Peripheral blood mononuclear cell (primary cell): ENCODE results near the genes KL, DCLK1 and CCNA1.

GRCh38 chr13:32526033-32527172 lies 12.2 kb downstream of the N4BP2L2 start:
- PRO-cap, 8 experiments = no peak in any of the 8 experiments

GRCh38 chr13:33016370-33017334 lies at the start of gene KL:
TSS of gene KL (plus strand) at chr13:33016423.
- PRO-cap, 8 experiments = no peak in any of the 8 experiments

GRCh38 chr13:33112449-33113186 lies 96.4 kb downstream of the KL start:
- PRO-cap, 8 experiments = no peak in any of the 8 experiments

DNA sequence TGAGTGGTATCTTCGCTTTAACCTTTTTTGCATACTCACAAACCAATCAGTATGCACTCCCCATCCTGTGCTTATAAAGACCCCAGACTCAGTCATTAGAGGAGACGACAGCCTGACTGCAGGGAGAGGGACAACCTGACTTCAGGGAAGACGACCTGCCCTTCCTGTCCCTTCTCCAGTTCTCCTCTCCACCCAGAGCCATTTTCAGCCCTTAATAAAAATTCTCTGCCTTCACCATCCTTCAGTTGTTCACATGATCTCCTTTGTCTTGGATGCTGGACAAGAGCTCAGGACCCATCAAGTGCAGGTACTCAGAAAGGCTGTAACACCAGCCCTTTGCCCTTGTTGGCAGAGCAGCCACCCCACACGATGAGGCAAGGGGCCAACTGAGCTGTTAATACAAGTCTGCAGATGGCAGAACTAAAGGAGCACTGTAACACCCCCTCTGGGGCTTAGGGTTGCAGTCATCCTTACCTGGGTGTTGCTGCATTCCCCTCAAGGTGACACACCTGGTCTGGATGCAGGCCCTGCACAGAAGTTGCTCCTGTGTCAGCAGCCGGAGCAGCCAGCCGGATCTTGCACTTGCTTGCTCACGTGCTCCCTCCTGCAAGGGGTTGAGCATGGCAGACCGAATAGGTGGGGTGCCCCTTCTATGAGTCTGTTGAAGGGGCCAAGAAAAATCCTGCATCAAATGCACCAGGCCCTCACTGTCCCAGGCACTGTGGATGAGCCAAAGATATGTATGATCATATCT lies 52.1 kb downstream of the STARD13 start:
- PRO-cap, 8 experiments = no peak in any of the 8 experiments

GRCh38 chr13:33256201-33256803 lies 29.3 kb downstream of the STARD13 start:
- PRO-cap, 8 experiments = no peak in any of the 8 experiments

DNA sequence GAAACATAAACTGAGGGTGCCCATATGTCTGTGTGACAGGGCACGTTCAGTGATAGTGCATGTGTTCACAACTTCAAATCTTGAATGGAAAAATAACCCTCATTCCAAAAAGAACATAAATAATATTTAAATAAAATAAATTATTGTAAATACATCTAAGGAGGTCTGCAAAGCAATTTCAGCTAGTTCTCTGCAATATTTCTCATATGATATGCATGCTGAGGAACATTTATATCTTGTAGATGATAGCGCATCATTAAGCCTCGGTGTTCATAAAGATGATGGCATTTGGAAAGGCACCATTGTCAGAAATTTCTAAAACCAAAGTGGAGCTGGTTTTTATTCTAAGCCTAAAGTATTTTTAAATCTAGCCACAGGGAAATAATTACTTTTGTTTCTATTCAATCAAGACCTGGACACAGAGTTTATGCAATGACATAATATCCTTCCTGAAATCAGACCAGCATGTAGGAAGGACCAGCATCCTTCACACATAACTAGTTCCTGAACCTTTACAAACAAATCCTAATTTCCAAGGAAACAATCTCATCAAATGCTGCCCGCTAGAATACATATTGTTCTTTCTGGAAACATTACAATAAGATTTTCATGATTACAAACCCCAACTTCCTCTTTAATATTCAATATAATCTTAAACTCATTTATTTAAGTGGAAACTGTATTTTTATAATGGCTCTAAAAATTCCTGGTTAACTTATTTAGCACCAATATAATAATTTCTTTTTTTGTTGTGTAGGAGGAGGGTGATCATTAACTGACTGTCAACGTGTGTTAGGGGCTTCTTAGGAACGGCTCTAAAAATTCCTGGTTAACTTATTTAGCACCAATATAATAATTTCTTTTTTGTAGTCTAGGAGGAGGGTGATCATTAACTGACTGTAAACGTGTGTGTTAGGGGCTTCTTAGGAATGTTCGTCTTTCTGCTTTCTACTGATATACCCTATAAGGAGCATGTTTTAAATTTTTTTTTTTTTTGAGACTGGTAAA lies 1.5 kb downstream of the STARD13 start:
- PRO-cap, 8 experiments = no peak in any of the 8 experiments

GRCh38 chr13:33744807-33745393 lies 73.0 kb upstream of the RFC3 start:
- PRO-cap, 8 experiments = no peak in any of the 8 experiments

GRCh38 chr13:34044792-34045144 lies 226.8 kb downstream of the RFC3 start:
- PRO-cap, 8 experiments = no peak in any of the 8 experiments

GRCh38 chr13:34153303-34153882 lies 335.4 kb downstream of the RFC3 start:
- PRO-cap, 8 experiments = no peak in any of the 8 experiments

- PRO-cap, 8 experiments = no peak in any of the 8 experiments
These were observed 517.7 kb downstream of the RFC3 start for GRCh38 chr13:34335612-34336123.

- PRO-cap, 8 experiments = no peak in any of the 8 experiments
These were observed 2.0 kb upstream of the MAB21L1 start for GRCh38 chr13:35478250-35479103.

DNA sequence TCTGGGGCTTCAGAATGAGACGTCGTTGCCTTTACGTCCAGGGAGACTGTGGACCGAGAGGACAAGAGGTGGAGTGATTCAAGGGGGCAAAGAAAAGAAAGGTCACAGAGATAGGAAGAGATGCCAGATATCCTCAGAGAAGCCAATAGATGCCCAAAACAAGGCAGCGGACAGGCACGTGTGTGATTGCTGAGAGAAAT lies 193.8 kb upstream of the MAB21L1 start:
- PRO-cap, 8 experiments = no peak in any of the 8 experiments

- PRO-cap, 8 experiments = no peak in any of the 8 experiments
These were observed at the start of gene DCLK1 for GRCh38 chr13:36131226-36131793. TSS of gene DCLK1 (minus strand) at chr13:36131382.

DNA sequence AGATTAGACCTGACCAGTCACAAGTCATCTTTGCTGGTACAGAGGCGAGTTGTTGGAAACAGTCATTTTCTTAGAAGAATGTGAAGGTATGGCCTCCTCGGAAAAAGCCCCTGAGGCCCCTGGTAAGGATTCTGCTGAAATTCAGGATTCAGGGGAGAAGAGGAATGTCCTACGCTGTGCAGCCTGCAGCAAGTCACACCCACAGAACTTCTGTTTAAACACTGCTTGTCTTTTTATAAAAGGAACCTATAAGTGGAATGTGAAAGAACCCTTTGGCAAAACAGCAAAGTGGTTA lies 11.1 kb upstream of the SPART start:
- PRO-cap, 8 experiments = no peak in any of the 8 experiments

GRCh38 chr13:36432052-36432793 lies at the start of gene CCNA1:
TSS of gene CCNA1 (plus strand) at chr13:36432495.
- PRO-cap, 8 experiments = no peak in any of the 8 experiments

DNA sequence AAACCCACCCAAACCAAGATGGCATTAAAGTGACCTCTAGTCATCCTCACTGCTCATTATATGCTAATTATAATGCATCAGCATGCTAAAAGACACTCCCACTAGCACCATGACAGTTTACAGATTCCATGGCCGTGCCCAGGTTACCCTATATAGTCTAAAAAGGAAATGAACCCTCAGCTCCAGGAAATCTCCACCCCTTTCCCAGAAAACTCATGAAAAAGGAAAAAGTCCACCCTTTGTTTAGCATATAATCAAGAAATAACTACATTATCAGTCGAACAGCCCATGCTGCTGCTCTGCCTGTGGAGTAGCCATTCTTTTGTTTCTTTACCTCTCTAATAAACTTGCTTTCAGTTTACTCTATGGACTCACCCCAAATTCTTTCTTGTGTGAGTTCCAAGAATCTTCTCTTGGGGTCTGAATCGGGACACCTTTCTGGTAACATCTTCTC lies 43.4 kb downstream of the RFXAP start:
- PRO-cap, 8 experiments = no peak in any of the 8 experiments

- PRO-cap, 8 experiments = no peak in any of the 8 experiments
These were observed 38.6 kb downstream of the STOML3 start for GRCh38 chr13:38951912-38952482.

DNA sequence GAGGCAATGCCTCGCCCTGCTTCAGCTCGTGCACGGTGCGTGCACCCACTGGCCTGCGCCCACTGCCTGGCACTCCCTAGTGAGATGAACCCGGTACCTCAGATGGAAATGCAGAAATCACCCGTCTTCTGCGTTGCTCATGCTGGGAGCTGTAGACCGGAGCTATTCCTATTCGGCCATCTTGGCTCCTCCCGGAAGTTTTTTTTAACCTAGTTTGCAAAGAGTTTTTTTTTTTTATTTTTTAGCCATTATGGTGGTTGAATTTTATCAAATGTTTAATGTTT lies 16.0 kb upstream of the STOML3 start:
- PRO-cap, 8 experiments = no peak in any of the 8 experiments

DNA sequence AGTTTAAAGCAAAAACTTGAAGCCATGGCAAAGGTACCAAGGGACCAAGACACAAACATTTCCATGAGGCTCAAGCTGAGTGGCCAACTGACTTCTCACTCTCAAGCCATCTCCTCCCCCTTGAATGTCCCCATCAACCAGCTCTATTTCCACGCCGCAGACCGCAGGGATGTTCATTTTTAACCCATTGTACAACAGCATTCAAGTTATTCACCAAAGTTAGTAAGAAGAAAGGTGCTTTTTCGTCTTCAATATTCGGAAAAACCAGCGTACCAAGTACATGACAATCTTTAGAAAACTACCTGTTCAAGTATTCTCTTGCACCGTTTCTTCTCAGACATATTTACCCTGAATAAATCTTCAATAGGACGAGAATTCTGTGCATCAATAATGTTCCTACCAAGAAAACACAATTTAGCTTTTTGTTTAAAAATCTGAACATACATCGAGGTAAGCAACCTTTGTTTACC lies 9.9 kb downstream of the PROSER1 start:
- PRO-cap, 8 experiments = no peak in any of the 8 experiments

DNA sequence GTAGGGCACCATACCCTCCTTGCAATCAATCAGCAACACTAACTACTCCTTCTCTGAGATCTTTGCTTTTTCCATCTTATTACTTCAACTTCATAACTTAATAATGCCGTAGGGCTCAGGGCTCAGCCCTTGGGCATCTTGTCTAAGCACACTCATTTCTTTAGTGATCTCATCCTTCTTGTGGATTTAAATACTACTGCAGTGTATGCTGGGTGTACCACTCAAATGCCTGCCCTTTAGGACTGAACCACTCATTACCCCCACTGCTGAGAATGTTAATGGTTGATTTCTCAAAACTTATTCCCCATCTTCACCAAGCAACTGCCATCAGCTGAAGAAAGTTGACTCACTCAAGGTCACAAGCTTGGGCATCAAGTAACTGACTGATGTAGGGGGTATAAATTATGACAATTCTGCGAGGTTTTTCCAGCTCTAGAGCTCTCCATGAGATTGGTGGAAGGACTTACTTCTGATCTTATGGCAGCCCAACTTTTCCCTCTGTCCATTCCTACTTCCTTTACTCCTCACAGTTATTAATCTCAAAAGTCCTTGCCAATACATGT lies 173.0 kb downstream of the LHFPL6 start:
- PRO-cap, 8 experiments = no peak in any of the 8 experiments